Neural progenitor cell (in vitro differentiated cells): ENCODE measurements around the genes CPO and CRYGA.

DNA sequence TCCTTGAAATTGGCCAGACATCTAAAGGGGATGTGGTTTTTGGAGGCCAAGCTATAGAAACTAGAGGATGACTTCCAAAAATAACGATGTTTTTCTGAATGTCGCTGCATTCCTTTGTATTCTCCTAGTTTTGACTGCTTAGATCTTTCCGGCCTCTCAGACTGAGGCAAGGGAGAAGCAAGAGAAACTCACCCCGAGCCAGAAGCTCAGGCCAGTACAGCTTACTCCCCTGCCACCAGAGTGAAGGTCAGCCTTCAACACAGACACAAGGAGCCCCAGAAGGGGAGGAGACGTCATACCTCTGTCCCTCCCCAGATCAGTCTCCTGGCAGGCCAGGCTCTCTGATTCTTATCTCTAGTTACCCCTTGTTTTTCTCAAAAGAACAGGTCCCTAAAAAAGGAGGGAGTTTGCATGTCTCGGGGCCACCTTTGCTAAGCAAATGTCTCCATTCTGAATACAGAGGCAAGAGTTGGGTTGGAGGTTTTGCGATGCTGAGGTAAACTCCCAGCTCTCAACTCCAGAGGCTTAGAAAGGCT lies 62.0 kb downstream of the NRP2 start:
- RAMPAGE, long total RNA: no peak

DNA sequence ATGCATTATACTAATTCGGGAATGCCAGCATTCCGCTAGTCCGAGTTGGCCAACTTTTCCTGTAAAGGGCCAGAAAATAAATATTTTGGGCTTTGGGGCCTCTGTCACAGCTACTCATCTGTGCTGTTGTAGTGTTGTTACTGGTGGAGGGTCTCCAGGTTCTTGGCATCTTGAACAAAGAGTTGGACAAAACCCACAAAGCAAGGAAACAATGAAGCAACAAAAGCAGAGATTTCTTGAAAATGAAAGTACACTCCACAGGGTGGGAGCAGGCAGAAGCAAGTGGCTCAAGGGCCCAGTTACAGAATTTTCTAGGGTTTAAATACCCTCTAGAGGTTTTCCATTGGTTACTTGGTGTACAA lies 154.9 kb downstream of the INO80D start:
- RAMPAGE, long total RNA: no peak

GRCh38 chr2:205984456-205984855 lies 101.5 kb downstream of the INO80D start:
- RAMPAGE, long total RNA: no peak

GRCh38 chr2:206149650-206149989 lies 9.6 kb downstream of the NDUFS1 start:
- RAMPAGE, long total RNA: no peak

GRCh38 chr2:206939456-206939841 lies at the start of gene CPO:
CPO (plus strand) TSS chr2:206939518.
- RAMPAGE, long total RNA: no peak

DNA sequence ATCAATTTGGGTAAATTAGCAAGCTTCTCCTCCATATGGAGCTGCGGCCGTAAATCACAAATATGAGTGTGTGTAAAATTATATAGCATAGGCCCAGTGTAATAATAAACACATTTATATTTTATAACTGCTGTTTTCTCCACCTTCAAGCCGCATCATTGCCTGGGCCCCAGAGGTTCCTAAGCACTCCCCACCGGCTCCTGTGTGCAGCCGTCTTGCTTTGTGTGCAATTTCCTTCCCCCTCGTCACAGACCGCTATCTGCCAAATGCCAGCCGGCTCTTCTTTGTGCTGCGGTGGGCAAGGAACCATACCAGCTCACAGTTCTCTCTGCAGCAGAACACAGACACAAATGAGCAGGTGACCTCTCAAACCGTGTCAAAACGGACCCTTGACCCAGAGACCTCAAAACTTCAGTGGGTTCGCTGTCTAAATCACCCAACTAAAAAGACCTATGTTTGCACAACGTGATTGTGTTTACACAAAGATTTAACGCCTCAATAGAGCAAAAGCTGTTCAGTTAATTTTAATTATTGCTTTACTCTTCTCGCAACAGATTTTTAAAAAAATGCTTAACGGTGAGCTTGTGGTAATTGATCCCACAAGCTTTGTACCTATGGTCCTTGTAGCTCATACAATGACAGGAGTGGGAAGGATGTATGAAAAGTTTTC lies 58.2 kb downstream of the KLF7 start:
- RAMPAGE, long total RNA: no peak

GRCh38 chr2:207123130-207124478 lies 42.1 kb downstream of the KLF7 start:
- RAMPAGE, long total RNA: no peak

DNA sequence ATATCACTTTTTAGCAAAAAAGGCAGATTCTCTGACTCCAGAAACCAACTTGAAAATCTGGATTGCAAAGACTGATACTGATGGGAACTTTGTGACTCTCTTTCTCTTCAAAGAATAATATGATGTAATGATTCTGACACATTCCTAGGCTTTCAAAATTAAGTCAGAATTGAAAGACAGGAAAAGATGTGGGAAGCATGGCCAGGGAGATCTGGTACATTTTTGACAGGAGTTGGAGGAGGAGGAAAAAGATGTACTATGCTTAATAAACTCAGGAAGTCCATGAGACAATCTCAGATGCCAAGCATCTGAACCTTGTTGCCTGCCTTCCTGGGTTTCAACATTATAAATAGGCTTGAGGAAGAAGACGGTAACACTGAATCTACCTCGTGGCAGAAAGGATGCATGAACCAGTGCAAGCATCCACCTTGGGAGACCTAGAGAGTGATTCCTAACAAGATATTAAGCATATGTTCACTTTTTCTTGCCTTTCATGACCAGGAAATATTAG lies 34.1 kb downstream of the KLF7 start:
- RAMPAGE, long total RNA: no peak

GRCh38 chr2:207166271-207166782 lies 579 bp upstream of the KLF7 start:
- RAMPAGE, long total RNA: no peak

- RAMPAGE, long total RNA: no peak
Observed at GRCh38 chr2:207229017-207229535, 63.3 kb upstream of the KLF7 start.

DNA sequence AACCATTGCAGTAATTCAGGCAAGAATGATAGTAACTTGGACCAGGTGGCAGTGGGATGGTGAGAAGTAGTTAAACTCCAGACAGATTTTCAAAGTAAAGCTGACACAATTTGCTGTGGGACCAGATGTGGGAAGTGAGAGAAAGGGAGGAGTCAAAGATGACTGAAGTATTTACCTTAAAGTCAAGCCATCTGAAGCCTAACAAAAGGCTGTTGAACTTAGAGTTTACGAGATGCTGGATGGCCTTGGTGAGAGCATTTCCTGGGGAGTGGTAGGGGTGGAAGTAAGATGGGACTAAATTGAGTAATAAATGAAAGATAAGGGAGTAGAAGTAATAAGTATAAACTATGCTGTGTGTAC lies 163.3 kb upstream of the KLF7 start:
- RAMPAGE, long total RNA: no peak

DNA sequence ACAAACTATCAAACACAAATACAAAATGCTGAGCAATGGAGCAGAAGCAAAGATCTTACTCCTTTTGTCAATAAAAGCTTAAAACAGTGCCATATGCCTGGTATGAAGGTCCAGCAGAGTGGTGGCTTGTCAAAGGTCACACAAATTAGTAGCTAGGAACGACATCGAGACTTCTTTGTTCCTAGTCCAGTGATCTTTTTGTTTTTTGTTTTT lies 76.1 kb upstream of the FZD5 start:
- RAMPAGE, long total RNA: no peak

DNA sequence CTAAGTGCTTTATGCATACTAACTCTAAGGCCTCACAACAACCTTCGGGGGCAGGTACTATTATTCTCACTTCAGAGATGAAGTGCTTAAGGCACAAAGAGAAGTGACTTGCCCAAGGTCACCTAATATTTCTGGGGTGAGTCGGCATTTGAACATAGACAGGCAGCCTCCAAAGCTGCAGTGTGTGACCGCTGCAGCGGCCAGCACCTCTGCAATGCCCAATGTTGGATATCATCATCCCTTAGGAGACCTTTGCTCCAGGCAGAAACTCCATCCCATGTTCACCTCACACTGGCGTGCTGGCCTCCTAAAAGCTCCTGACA lies 127.7 kb upstream of the FZD5 start:
- RAMPAGE, long total RNA: no peak

GRCh38 chr2:207935207-207935855 lies 90.0 kb downstream of the PLEKHM3 start:
- RAMPAGE, long total RNA: no peak

GRCh38 chr2:208111904-208112917 lies 12.1 kb downstream of the CRYGD start:
- RAMPAGE, long total RNA: no peak

DNA sequence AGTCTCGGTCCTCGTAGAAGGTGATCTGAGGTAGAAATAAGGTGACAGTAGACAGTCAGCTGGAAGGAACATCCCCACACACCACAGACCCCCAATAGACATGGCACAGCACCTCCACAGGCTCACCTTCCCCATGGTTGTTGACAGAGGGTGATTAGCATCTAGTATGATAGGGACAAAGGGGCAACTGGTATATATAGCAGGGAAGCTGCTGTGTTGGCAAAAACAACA lies at the start of gene CRYGA:
TSS of gene CRYGA (minus strand) at position 168 of the 231 bp plus-strand sequence.
- RAMPAGE, long total RNA: no peak

DNA sequence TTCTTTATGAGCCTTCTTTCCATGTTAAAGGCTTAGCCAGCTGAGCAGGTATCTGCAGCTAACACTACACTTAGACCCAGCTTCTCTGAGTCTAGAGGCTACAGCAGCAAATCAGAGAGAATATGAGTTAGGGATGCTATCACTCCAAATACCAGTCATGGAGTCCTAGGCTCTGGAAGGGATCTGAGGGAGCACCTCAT lies 3.0 kb downstream of the C2orf80 start:
- RAMPAGE, long total RNA: no peak

DNA sequence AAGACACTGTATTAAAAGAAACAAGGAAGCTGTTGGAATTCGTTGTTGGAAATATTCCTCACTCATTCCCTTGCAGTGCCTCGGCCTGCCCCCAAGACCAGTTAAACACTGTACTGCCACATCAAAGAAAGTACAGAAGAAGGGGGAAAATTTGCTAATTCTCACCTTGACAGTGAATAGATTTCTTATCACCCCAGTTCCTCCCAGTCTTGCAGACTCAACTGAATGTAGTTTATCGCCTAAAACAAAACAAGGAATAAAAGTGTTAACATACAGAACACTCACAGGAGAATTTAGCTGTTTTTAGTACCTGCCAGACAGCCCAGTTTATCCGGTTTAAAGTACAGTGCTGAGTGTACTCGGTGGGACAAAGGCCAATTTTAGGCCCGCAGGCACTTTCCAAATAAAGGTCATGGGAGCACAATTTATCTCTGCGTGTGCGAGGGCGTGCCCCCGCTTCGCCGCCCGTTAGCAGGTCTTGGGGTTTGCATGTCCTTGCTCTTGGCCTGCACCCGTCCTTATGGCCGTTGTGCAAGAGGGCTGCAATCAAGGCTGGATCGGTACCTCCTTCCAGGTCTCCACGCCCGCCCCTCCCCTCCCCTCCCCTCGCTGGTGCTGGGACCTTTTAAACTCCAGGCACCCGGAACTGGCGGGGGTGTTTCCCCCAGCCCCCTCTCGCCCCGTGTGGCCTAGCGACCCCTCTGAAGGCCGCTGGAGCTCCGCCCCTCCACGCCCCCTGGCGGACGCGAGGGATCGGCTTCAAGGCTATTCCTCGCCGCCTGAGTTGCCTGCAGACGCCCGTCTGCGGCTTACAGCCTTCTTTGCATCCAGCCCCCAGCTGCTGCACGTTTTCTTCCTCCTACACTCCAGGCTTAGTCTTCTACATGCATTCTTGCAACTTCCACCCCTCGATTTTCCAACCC lies 889 bp downstream of the IDH1 start:
- RAMPAGE, long total RNA: no peak

DNA sequence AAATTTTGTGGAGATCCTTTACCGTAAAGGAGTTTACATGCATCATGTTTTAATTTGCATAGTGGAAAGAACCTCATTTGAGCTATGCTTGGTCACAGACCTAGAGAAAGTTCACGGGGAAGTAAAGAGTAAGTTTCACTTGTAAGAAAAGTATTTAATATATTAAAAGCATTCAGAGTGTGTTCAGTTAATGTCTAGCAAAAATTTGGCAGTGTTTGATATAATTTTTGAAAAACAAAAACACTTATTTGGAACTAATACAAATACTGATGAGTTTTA lies 45.3 kb downstream of the PIKFYVE start:
- RAMPAGE, long total RNA: no peak

GRCh38 chr2:208326232-208326589 lies 60.2 kb downstream of the PIKFYVE start:
- RAMPAGE, long total RNA: no peak